Heart left ventricle (tissue), 7 donors: ENCODE results near the gene SGO2.

DNA sequence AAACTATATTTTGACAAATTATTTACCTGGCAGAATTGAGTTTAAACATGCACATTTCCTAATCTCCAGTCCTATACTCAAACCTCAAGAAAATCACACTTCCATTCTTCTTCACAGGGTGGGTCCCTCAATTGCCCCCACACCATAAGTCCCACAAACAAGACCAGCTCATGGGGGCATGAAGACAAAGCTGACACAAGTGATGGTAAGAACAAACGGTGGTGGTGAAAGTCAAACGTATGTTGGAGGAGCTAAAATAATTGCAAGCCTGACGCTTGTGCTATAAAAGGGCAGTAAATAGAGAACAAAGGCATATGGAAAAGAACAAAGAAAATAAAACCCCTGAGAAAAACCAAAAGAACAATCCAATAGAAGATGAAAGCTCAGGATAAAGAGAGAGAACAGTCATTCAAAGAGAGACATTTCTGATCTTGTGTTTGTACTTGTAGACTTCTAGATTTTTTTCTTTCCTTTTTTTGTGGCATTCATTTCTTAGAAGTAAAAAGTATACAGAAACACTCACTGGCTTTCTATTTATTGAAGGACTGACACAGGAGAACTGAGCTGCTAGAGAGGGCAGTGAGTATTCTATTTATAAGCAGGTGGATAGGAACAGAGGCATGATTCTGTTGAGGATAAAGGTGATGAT, 688.6 kb downstream of the SATB2 start:
- PRO-cap, 6 experiments: no peak in any of the 6 experiments
- RAMPAGE, long total RNA, 2 experiments: no peak in any of the 2 experiments
- RRBS: no CpG with 5 or more reads among the region's 3 CpGs

DNA sequence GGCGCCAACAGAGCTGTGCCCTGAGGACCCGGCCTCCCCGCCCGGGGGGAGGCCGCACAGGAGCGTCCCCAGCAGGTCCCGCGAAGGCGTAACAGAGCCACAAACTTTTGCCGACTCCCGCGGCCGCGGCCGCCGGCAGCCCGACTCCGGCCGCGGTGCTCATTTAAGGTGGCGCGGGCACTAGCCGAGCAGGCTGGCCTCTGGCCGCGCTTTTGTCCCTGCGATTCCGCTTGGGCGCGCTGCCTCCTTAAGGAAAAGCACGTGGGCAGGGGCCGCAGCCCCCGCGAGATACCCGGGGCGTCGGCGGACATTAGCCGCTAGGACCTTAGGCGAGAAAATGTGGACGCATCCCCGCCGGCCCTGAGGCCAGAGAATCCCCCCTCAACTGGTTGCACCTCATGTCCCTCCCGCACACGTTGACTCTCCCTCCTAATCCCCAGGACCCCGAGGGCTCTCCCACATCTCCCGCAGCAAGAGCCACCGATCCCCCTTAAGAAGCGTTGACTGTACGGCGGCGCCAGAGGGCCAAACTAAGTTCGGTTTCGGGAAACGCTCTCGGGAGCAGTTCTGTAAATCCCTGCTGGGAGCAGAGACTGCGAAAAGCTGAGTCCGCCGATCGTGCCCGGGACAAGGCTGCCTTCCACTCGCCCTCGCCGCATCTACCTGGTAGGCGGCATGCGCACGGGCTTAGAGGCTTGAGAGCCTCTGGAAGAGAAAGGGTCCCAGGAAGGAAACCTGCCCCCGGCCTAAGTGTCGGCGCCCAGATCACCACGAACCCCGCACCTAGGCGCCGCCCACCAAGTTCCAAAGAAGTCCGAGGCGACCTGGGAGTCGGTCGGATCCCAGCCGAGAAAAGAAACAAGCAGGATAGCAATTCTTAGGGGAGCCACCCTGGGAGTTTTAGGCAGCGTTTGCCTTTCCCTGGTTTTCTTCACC, 1.7 kb upstream of the SATB2 start:
- PRO-cap, 6 experiments: peak in 4 of 6 experiments; most common plus-strand start position 572 of the sequence (in 4); most common minus-strand start position 492 of the sequence (in 2)
- RAMPAGE, long total RNA, 2 experiments: no peak in any of the 2 experiments
- RRBS: 1% methylated on average over 20 of the region's 79 CpGs

DNA sequence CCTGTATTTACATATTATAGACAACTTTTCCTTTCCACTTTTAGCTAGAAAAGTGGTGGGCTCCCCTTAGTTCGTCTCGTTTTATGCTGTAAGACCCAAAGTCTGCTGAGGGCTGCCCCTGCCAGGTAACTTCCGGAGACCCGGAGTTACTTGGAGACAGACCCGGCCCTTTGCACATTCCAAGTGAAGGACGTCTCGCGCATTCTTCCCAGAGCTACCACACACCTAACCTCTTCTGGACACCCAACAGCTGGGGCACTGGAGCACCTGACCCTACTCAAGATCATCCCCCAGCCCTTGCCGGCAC, 8.2 kb upstream of the SATB2 start:
- PRO-cap, 6 experiments: no peak in any of the 6 experiments
- RAMPAGE, long total RNA, 2 experiments: no peak in any of the 2 experiments
- RRBS: no CpG with 5 or more reads among the region's 9 CpGs

- PRO-cap, 6 experiments: no peak in any of the 6 experiments
- RAMPAGE, long total RNA, 2 experiments: no peak in any of the 2 experiments
- RRBS: 7% methylated on average over 12 of the region's 40 CpGs
Measured at GRCh38 chr2:199469046-199469704, 11.4 kb upstream of the SATB2 start.

DNA sequence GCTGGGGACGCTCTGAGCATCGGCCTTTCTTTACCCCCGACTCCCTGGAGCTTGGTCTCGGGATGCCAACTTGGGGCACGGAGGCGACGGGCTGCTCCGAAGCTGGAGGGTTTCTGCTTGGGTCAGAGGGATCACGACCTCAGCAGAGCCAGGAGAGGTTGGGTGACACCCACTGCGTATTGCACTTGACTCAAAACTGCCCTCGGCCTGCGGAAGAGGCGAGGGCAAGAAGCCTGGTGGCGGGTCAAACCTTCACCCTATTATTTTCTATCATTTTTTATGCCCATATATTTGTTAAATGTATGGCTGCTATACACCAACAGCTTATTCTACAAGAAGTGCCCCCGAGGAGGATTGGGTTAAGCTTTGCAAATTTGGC, 12.5 kb upstream of the SATB2 start:
- PRO-cap, 6 experiments: no peak in any of the 6 experiments
- RAMPAGE, long total RNA, 2 experiments: no peak in any of the 2 experiments
- RRBS: no CpG with 5 or more reads among the region's 15 CpGs

- PRO-cap, 6 experiments: peak in 6 of 6 experiments; most common plus-strand start chr2:199911576 (in 1); most common minus-strand start chr2:199911598 (in 5)
- RAMPAGE, long total RNA, 2 experiments: no peak in any of the 2 experiments
- RRBS: no CpG with 5 or more reads among the region's 53 CpGs
Measured at GRCh38 chr2:199911482-199912306, 601 bp downstream of the C2orf69 start.

DNA sequence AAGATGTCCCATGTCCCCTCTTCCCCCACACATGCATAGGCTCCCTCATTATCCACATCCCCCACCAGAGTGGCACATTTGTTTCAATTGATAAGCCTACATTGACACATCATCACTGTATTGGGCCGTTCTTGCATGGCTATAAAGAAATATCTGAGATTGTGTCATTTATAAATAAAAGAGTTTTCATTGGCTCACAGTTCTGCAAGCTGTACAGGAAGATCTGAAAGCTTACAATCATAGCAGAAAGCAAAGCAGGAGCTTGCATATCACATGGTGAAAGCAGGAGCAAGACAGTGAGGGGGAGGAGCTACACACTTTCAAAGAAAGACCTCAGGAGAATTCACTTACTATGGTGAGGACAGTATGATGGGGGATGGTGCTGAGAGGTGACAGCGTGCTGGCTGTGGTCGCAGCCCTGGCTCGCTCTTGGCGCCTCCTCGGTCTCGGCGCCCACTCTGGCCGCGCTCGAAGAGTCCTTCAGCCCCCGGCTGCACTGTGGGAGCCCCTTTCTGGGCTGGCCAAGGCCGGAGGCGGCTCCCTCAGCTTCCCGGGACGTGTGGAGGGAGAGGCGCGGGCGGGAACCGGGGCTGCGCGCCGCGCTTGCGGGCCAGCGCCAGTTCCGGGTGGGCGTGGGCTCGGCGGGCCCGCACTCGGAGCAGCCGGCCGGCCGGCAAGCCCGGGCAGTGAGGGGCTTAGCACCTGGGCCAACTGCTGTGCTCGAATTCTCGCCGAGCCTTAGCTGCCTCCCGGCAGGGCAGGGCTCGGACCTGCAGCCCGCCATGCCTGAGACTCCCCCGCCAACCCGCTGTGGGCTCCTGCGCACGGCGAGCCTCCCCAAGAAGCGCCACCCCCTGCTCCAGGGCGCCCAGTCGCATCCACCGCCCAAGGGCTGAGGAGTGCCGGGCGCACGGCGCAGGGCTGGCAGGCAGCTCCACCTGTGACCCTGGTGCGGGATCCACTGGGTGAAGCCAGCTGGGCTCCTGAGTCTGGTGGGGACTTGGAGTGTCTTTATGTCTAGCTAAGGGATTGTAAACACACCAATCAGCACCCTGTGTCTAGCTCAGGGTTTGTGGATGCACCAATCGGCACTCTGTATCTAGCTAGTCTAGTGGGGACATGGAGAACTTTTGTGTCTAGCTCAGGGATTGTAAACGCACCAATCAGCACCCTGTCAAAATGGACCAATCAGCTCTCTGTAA, 131.9 kb upstream of the SPATS2L start:
- PRO-cap, 6 experiments: no peak in any of the 6 experiments
- RAMPAGE, long total RNA, 2 experiments: no peak in any of the 2 experiments
- RRBS: 82% methylated on average over 1 of the region's 58 CpGs

DNA sequence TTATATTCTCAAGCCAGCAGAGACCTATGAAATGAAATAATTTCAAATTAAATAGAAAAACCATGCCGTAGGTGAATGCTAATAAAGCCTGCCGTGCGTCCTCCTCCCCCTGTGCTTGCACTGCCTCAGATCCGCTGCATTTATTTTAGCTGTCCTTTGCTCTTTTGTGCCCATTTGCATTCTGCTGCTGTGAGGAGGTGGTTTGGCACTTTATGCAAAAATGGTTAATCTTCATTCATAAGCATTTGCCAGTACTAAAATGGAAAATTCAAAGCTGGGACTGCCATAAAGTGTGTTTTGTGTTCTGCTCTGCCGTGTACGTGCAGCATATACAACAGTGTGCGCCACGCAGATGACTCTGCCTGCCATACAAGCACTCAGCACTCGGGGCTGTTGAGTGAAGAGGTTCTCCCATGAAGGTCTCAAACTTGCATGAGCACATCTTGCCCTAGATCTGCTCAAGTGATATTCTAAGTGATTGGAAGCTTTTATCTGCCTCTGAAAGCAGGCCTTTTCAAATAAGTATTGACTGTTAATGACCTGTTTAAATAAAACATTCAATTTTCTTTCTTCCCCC, 73.6 kb downstream of the SPATS2L start:
- PRO-cap, 6 experiments: no peak in any of the 6 experiments
- RAMPAGE, long total RNA, 2 experiments: no peak in any of the 2 experiments
- RRBS: no CpG with 5 or more reads among the region's 9 CpGs

DNA sequence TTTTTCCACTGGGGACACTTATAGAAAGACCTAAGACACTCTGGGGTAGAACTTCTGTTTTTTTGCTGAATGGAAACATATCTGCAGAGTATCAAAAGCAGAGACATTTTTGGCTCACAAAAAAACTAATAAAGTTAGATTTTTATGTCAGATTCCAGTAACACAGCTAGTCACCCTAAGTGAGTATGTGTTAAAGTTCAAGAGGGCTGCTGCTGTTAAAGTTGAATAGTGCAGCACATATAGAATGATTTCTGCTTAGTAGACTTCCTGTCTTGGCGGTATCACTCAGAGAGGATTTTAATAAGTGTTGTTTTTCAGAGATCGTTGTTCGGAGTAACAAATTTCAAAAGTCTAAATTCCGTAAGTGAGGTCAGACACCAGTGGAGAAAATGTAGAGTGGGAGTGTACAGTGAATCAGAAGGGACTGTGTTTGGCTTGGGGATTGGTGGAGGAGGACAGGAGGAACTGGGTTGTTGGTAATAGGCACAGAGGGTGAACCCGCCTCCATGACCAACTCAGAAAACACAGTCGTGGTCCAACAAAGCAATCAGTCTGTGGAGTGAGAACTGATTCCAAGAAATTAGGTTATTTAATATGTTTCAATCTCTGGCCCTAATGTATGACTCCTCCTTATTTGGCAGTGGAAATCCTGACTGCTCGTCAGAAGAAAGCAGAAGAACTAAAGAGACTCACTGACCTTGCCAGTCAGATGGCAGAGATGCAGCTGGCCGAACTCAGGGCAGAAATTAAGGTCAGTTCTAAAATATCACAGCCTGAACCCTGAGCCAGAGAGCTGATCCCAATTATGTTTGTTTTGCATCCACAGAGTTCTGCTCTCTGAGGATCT, 43.0 kb downstream of the KCTD18 start:
- PRO-cap, 6 experiments: peak in 2 of 6 experiments; most common plus-strand start position 520 of the sequence (in 2); most common minus-strand start position 338 of the sequence (in 2)
- RAMPAGE, long total RNA, 2 experiments: no peak in any of the 2 experiments
- RRBS: no CpG with 5 or more reads among the region's 8 CpGs

DNA sequence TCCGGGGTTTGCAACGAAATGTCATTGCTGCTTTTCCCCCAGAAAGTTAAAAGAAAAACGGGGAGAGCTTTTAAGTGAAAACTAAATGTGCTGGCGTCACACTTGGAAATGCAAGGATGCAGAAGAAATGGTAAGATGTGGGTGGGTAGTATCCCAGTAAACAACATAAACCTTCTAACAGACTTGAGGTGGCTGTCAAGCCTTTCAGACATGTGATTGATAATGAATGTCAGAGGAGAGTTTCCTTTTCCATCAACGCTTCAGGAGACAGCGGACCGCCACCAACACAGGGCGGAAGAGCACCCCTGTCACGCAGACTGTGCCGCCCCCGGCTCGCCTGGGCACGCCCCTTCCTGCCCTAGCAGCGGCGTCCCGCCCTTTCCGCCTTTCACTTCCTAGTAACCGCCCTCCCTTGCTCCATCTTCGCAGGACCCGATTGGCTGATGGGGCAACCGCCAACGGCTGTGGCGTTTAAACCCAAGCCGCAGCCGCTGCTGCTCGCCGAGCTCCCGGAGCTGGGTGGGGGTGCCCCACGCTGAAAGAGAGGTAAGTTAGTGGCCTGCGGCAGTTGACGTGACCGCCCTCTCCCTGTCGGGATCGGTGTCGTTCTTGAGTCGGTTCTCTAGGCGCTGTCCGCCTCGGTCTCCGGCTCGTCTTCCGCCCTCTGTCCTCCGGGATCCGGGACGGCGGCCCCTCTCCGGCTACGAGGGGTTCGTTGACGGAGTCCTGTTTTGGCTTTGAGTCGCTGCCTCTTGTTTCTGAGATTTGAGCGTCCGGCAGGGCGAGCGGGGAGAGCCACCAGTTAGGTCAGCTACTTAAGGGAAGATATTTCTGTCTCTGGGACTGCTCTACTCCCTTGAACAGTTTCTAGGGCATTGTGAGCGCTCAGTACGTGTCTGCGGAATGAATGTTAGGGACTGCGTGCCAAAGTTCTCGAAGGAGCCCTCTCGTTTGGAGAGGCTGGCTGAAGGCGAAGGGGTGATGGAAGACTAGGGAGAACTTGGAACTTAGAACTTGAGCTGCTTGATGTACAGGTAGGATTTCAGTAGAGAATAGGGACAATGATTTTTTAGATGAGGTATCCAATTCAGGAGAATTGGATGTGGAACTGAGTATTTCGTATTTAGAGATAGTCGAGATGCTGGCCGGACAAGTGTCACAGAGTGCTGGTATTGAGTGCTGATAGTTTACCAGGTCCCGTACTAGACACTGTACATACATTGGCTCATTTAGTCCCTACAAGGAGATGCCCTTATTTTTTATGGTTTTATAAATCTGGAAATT, at the start of gene SGO2:
Gene SGO2 (plus strand): TSS at position 501 of the 1,284 bp plus-strand sequence.
- PRO-cap, 6 experiments: peak in 6 of 6 experiments; most common plus-strand start position 420 of the sequence (in 5); most common minus-strand start position 320 of the sequence (in 3)
- RAMPAGE, long total RNA, 2 experiments: start-site peak on the plus strand in 1 of 2 experiments, centred at position 464 of the sequence, 8 reads per replicate
- RRBS: 2% methylated on average over 7 of the region's 66 CpGs

DNA sequence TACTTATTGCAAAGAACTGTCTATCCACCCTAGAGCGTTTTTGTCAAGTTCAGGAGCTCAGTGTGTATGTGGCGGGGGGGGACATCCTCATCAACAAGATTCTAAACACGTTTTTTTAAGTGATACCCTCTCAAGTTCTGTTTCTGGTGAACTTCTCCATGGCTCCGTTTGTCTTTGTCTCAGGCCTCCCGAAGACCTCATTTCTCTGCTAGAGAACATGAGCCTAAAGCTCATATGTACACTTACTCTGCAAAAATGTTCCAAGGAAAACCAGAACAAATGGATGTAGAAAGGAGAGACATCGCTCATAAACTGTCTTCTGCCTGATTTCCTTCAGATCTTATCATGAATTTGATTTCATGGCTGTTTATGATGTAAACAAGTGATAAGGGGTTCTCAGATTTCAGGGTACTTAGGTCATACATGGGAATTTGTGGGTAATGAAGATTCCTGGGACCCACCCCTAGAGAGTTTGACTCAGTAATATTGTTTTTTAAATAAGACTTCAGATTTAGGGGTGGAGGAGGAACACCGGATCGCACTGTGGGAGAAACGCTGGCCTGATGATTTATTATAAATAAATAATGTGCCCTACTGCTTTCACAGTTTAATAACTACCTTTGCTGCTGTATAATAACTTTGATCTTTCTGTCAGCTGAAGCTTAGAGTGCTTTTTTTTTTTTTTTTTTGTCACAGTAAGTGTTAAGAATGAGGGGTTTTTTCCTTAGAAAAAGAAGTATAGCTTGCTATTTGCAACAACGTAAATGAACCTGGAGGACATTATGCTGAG, 14.8 kb downstream of the AOX1 start:
- PRO-cap, 6 experiments: no peak in any of the 6 experiments
- RAMPAGE, long total RNA, 2 experiments: no peak in any of the 2 experiments
- RRBS: no CpG with 5 or more reads among the region's 10 CpGs

DNA sequence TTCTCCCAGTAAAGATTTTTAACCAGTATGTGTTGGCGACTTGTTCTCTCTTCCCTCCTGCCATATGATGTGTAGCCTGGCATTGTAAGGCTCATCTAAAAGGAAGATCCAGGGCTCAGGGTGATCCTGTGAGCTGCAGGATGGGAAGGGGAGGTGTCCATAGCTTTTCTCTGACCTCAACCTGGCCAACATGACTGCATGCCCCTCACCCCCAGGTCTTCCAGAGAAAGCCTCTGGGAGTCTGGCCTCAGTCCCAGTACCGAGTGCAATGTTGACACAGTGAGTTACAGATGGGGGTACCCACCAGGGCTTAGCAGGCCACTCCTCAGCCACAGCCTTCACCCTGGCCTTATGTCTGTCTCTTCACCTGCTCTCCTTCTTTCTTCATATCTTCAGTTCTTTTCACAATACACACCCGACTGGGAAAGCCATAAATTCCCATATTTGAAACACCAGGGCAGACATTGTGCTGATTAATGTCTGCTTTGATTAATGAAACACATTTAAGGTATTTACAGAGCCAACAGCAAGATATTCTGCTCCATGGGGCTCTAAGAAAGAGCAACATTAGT, 33.4 kb downstream of the AOX1 start:
- PRO-cap, 6 experiments: no peak in any of the 6 experiments
- RAMPAGE, long total RNA, 2 experiments: no peak in any of the 2 experiments
- RRBS: no CpG with 5 or more reads among the region's 3 CpGs

- PRO-cap, 6 experiments: no peak in any of the 6 experiments
- RAMPAGE, long total RNA, 2 experiments: no peak in any of the 2 experiments
- RRBS: no CpG with 5 or more reads among the region's 3 CpGs
Measured at GRCh38 chr2:200741842-200742269, 69.9 kb upstream of the BZW1 start.

- PRO-cap, 6 experiments: no peak in any of the 6 experiments
- RAMPAGE, long total RNA, 2 experiments: no peak in any of the 2 experiments
- RRBS: no CpG with 5 or more reads among the region's 4 CpGs
Measured at GRCh38 chr2:200766146-200766513, 45.6 kb upstream of the BZW1 start.

GRCh38 chr2:200830578-200830943, 18.9 kb downstream of the BZW1 start:
- PRO-cap, 6 experiments: no peak in any of the 6 experiments
- RAMPAGE, long total RNA, 2 experiments: no peak in any of the 2 experiments
- RRBS: no CpG with 5 or more reads among the region's 9 CpGs

DNA sequence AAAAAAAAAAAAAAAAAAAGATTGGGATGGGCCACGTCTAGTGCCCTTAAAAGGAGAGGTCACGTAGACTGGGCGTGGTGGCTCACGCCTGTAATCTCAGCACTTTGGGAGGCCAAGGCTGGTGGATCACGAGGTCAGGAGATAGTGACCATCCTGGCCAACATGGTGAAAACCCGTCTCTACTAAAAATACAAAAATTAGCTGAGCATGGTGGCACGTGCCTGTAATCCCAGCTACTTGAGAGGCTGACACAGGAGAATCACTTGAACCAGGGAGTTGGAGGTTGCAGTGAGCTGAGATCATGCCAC, 19.4 kb downstream of the BZW1 start:
- PRO-cap, 6 experiments: no peak in any of the 6 experiments
- RAMPAGE, long total RNA, 2 experiments: no peak in any of the 2 experiments
- RRBS: no CpG with 5 or more reads among the region's 7 CpGs

GRCh38 chr2:200862414-200863068, 1.9 kb downstream of the CLK1 start:
- PRO-cap, 6 experiments: peak in 1 of 6 experiments; most common plus-strand start chr2:200862844 (in 1); most common minus-strand start chr2:200862766 (in 1)
- RAMPAGE, long total RNA, 2 experiments: no peak in any of the 2 experiments
- RRBS: no CpG with 5 or more reads among the region's 18 CpGs

- PRO-cap, 6 experiments: no peak in any of the 6 experiments
- RAMPAGE, long total RNA, 2 experiments: no peak in any of the 2 experiments
- RRBS: no CpG with 5 or more reads among the region's 23 CpGs
Measured at GRCh38 chr2:200863069-200863612, 1.3 kb downstream of the CLK1 start.

DNA sequence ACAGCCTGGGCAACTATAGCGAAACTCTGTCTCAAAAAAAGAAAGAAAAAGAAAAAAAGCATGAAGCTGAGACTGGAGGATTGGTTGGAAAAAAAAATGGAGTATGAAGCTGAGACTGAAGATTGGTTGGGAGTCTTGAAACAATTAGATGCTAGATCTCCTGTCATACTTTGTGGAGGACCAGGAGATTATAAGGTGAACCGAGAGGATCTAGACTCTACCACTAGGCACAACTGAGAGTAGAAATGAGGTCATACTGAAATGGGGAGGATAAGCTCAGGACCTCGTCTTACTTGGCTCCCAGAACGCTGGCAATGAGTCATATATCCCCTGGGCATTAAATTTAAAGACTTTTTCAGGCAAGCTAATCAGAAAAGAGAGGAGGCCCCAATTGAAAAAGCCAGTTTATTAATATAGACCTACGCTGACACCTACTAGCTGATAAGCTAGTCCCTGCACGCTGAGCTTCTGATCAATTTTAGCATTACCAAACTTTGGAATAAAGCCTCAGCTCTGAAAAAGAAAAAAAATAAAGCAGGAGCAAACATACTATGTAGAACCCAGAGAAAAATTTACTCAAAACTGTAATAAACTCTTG, 3.4 kb upstream of the ORC2 start:
- PRO-cap, 6 experiments: no peak in any of the 6 experiments
- RAMPAGE, long total RNA, 2 experiments: no peak in any of the 2 experiments
- RRBS: no CpG with 5 or more reads among the region's 6 CpGs

DNA sequence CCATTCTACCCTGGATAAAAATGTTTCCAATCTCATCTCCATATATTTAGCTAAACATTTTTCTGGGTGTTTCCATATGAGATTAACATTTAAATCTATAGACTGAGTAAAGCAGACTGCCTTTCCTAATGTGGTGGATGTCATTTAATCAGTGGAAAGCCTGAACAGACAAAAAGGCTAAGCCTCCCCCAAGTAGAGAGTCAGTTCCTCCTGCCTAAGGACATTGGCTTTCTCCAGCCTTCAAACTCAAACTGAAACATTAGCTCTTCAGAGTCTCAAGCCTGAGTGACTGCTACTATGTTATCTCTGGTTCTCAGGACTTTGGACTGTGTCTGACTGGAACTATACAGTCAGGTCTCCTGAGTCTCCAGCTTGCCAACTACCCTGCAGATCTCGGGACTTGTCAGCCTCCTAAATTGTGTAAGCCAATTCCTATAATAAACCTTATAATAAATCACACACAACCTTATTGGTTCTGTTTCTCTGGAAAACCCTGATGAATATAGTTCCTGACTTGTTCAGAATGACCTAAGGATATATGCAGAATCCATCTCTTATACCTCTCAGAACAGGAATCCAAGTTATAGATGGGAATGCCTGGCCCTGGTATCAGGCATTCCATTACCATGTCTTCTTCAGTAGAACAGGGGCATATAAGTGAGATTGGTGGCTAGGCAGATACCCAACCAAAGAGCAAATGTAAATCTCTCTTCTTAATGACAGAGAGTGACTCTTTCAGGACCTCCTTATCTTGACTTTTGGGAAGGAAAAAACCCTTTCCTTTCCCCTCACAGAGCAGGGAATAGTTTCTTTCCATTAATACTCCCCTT, 12.5 kb downstream of the HYCC2 start:
- PRO-cap, 6 experiments: no peak in any of the 6 experiments
- RAMPAGE, long total RNA, 2 experiments: no peak in any of the 2 experiments
- RRBS: no CpG with 5 or more reads among the region's 1 CpG